LNCaP clone FGC (cell line): ENCODE measurements around a stretch of chr13.

- RRBS, 2 experiments, result no CpG with 5 or more reads among the region's 52 CpGs
Measured at GRCh38 chr13:18297368-18297800, 884.2 kb downstream of the TUBA3C start.

DNA sequence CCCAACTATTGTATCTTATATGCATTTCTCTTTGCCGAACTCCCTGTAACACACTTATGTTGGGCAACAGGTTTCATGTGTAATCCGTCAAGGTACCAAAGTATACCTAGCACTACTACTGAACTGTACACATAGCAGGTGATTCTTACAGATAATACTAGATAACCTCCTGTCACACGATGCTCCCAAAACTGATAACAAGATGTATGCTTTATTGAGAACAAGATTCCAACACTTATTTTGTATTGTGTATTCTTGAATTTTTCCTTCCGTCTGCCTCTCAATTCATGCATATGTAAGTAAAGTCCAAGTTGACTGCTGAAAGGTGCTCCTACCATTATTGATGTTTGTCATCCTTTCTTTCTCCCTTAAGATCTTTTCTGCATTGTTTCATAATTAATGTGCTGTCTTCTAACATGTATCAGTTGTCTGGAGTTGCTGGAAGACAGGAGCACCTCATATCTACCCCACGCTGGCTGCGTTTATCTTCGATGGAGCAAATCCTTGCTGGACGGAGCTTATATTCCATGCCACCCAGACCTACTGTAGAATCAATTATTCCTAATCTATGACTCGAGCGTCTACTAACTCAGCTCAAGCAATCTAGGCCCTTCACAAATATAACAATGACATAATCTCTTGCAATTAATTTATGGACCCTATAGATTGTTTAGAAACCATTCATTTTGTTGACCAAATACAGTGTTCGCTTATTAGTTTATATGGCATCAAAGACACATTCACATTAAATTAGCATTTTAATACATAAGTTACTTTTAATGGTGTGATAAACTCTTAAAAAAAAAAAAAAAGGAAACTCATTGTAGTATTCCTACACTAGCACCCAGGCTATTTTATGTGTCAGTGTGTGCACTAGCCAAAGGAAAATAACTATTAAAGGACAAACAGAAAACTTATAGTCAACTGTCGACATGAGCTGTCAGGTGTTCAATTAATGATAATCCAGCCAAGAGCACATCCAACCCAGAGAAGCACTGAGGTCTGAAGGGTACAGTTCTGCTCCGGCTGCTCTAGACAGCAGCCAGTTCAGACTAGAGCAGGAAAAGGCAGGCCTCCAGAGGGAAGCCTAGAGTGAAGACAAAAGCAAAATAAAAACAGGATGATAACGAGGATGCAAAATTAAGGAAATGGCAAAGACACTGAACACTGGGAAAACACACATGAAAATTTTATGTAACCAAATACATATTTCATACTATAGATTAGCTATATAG lies 55.1 kb downstream of the MPHOSPH8 start:
- RRBS, 2 experiments, result no CpG with 5 or more reads among the region's 14 CpGs

- RRBS, 2 experiments, result 12 to 21% methylated on average over 22 to 25 of the region's 86 CpGs
Measured at GRCh38 chr13:19957767-19958653, 517 bp upstream of the ZMYM2 start.

DNA sequence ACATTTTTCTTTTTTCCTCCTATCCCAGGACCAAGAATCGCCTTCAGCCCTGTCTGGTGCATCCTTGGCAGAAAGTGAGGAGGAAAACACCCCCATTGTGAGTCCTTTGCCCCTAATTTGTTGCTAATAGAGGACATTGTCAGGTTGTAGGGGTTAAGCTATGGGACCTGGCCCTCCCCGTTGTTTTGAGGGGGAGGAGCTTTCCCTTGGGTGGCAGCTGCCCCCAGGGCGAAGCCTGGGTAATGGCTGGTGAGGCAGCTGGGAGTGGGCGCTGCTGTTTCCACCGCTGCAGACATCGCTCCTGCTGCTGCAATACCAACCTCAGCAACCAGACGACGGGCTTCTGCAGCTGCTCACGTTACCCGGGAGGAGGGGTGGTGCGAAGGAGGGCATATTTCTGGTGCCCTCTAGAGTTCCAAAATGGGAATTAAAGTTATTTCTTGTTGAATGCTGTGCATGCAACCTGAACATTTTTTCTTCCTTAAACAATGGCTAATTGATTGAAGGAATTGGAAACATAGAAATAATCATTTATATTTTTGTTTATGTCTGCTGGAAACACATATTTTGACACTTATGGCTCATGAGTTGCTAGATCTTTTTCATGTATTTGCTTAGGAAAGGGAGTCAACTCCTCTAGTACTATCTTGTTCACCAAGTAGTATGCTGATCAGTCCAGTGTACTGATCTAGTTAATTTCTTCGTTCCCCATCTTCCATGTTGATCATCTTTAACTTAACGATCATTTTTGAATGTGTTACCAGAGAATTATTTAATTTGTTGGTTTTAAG lies 1.6 kb downstream of the ZMYM2 start:
- RRBS, 2 experiments, result no CpG with 5 or more reads among the region's 13 CpGs

DNA sequence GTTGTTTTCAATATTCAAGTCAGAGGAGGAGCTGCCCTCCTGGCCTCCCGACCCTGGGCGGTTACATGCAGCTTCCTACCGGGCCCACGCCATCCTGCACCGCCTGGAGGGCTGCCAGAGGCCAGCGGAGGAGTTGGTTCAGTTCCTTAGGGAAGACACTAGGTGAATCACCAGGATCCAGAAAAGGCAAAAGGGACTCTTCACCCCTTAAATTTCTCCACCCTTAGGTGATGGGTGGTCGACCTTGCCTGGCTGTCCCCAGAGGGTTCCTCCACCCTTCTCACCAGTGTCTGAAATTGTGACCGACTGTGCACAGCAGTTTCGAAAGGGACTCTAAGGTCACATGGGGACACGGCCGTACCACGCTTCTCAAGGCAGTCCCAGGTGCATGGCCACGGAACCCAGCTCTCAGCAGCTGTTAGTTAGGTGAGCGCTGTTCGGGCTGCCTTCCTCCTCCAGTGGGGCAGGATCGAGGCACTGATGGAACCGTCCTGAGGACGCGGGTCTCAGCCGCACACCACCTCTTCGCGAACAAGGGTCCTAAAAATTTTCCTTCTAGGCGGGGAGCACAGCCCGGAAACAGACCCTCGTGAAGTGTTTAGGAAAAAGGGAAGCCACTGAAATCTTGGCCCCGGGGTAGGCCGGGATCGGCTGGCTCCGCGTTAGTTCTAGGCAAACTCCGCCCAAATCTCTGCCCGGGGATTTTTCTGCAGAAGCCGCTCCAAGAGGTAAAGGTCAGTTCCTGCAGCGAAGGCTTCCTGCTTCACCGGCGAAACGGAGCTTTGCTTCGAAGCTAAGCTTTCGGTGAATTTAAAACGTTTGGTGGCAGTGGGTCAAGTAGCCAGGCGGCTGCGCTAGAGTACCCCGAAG lies 903 bp downstream of the GJB2 start:
- RRBS, 2 experiments, result 3 to 7% methylated on average over 11 to 12 of the region's 43 CpGs

GRCh38 chr13:20715315-20715727 lies 11.8 kb downstream of the IL17D start:
- RRBS, 2 experiments, result no CpG with 5 or more reads among the region's 6 CpGs

DNA sequence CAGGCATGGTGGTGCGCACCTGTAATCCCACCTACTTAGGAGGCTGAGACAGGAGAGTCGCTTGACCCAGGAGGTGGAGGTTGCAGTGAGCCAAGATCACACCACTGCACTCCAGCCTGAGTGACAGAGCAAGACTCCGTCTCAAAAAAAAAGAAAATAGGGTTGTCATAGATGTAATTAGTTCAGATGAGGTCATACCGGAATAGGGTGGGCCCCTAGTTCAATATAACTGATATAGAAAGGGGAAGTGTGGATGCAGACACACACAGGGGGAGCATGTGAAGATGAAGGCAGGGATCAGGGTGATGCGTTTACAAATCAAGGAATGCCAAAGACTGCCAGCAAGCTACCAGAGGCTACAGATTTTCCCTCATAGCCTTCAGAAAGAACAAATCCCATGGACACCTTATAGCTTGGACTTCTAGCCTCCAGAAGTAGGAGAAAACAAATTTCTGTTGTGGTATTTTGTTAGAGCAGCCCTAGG lies 24.3 kb upstream of the EEF1AKMT1 start:
- RRBS, 2 experiments, result no CpG with 5 or more reads among the region's 5 CpGs

- RRBS, 2 experiments, result no CpG with 5 or more reads among the region's 9 CpGs
Measured at GRCh38 chr13:21014447-21015244, 46.7 kb downstream of the LATS2 start.

- RRBS, 2 experiments, result no CpG with 5 or more reads among the region's 9 CpGs
Measured at GRCh38 chr13:21056113-21056596, 5.2 kb downstream of the LATS2 start.

DNA sequence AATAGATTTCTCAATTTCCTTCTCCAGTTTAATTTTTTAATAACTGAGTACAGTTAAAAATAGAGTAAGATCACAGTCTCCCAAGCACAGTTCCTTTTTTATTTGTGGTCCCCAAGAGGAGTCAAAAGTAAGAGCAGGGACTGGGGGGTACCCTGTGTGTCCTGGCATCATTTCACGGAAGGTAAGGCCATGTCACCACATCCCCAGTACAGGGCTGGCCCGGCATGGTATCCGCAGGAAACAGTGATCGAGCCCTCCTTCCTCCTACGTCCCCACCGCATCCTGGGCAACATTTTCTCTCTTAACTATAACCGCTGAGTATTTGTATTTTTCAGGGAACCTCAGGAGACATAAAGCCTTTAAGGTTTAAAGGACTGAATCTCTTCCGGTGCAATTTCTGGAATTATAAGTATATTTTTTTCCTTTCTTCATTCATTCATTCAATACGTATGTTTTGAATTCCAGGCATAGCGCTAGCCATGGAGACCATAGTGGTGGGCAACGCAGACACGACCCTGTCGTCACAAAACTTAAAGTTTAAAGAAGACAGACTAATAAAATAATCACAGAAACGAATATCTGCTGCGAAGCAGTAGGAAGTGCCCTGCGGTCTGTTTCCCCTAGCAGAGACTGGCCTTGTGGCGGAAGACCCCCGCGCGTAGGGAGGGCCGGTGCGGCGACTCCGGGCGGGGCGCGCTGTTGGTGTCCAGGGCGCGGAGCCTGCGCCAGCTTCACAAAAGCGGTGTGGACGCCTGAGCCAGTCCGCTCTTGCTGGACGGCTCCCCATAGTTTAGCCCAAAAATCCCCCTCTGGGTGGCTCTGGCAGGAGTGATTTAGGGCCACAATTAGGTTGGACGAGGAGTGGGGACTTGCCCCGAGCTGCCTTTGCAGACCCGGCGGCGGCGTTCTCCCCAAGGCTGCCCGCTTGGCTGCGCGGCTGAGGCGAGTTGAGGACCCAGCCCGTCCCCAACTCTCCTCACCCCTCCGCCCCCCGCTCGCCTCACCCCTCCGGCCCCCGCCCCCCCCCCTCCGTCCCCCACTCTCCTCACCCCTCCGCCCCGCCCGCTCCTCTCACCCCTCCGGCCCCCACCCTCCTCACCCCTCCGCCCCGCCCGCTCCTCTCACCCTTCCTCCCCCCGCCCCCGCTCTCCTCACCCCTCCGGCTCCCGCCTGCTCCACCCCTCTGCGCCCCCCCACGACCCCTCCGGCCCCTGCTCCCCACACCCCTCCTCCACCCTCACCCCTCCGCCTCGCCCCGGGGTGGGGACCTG lies 14.0 kb upstream of the LATS2 start:
- RRBS, 2 experiments, result 58 to 67% methylated on average over 8 to 14 of the region's 68 CpGs

GRCh38 chr13:21079743-21080460 lies 18.5 kb upstream of the LATS2 start:
- RRBS, 2 experiments, result no CpG with 5 or more reads among the region's 13 CpGs

GRCh38 chr13:21232147-21233075 lies 56.0 kb downstream of the MRPL57 start:
- RRBS, 2 experiments, result no CpG with 5 or more reads among the region's 12 CpGs

DNA sequence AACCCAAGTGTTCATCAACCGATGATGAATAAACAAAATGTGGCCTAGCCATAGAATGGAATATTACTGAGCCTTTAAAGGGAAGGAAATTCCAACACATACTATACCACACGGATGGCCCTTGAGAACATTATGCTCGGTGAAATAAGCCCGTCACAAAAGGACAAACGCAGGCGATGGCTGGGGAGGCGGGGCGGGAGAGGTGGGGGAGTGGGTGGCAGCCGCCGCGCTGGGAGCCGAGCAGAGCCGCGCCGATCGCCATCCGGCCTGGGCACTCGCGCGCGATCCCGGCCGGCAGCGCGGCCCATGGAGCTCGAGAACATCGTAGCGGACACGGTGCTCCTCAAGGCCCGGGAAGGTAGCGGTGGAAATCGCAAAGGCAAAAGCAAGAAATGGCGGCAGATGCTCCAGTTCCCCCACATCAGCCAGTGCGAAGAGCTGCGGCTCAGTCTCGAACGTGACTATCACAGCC lies 140.2 kb downstream of the ZDHHC20 start:
- RRBS, 2 experiments, result 93 to 98% methylated on average over 5 of the region's 37 CpGs

DNA sequence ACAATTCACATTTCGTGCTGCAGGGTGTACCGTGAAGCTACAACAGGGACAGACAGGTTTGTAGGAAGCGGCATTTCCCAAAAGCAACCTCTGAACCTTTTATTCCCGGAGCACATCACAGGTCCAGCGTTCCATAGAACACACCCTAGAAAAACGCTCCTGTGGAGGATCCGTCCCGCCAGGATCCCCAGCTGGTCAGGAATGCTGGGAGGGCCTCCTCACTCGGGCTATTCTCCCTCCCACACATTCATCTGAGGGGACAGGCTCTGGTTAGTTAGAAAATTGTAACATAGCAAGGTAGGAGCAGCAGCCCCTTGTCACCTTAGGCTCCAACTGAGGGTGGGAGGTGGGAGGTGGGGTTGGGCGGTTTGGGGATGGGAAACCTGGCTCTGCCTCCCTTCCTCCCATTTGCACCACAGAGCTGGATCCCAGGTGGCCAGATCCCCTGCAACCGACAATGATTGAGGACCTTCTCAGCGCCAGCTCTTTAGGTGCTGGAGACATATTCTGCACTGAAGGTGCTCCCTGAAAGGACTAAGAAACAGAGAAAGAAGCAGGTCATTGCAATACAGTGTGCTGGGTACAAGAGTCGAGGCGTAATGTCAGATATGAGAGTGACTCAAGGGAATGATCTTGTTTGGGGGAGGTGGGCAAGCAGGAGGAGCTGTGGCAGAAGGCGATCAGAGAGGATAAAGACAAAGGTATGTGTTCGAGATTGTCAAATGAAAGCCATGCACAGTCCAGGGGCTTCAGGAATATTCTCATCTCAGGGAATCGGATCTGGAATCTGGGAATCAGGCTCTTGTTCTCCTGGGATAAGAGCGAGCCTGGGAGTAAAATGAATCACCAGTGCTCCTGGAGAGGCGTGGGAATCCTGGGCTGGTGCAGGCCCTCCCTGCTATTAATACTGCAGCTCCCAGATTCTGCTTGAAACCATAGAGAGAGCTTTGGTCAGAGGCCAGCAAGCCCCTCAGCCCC lies 132.0 kb downstream of the ZDHHC20 start:
- RRBS, 2 experiments, result no CpG with 5 or more reads among the region's 19 CpGs

DNA sequence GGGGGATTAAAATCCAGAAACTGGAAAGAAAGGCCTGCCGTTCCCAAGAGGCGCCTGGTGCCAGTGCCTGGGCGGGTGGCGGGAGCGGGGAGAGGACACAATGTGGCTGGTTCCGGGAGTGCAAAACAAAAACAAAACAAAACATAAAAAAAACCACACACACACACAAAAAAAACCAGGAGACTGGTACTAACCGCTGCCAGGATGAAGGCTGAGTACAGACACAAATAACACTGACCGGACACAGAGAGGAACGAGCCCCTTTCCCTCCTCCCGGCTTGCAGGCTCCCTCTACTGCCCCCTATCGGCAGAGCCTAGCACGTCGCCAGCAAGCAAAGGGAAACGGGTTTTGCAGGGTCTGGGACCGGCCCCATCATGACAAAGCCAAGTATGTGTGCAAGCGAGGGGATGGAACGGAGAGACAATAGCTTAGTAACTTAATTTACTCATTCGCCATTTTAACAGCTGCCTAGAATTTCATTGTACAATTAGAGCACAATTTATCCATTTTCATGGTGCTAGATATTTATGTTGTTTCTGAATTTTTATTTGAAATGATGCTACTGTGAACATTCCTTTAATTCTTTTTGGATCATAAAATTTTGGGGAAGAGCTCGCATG lies 17.9 kb upstream of the ZDHHC20 start:
- RRBS, 2 experiments, result 2 to 7% methylated on average over 4 to 5 of the region's 19 CpGs

- RRBS, 2 experiments, result no CpG with 5 or more reads among the region's 7 CpGs
Measured at GRCh38 chr13:21637250-21637546, 33.2 kb upstream of the MICU2 start.

- RRBS, 2 experiments, result no CpG with 5 or more reads among the region's 37 CpGs
Measured at GRCh38 chr13:21670213-21670591, 671 bp upstream of the FGF9 start.

- RRBS, 2 experiments, result 1 to 2% methylated on average over 50 of the region's 118 CpGs
Measured at GRCh38 chr13:21673365-21674584, 2.9 kb downstream of the FGF9 start.

DNA sequence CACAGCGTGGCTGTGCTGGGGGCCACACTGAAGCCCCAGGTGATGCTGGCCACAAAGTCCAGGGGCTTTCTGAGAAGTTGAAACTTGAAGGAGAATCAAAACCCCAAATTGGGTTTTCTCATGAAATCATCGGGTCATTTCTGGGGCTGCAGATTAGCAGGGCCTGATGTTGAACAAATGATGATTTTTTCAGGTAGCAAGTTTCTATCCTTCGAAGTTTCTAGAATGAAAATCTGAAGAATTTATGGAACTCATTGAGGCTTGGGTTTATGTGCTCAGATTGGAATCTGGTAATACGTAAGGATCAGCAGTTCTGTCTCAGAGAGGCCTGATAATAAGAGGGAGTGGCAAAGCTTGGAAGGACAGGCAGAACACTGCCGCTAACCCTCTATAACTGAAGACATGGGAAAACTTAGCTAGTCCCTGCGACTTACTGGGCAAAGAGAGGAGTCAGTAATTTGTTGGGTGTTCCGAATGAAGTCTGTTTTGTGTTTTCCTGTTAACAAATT lies 223.7 kb downstream of the FGF9 start:
- RRBS, 2 experiments, result no CpG with 5 or more reads among the region's 7 CpGs

DNA sequence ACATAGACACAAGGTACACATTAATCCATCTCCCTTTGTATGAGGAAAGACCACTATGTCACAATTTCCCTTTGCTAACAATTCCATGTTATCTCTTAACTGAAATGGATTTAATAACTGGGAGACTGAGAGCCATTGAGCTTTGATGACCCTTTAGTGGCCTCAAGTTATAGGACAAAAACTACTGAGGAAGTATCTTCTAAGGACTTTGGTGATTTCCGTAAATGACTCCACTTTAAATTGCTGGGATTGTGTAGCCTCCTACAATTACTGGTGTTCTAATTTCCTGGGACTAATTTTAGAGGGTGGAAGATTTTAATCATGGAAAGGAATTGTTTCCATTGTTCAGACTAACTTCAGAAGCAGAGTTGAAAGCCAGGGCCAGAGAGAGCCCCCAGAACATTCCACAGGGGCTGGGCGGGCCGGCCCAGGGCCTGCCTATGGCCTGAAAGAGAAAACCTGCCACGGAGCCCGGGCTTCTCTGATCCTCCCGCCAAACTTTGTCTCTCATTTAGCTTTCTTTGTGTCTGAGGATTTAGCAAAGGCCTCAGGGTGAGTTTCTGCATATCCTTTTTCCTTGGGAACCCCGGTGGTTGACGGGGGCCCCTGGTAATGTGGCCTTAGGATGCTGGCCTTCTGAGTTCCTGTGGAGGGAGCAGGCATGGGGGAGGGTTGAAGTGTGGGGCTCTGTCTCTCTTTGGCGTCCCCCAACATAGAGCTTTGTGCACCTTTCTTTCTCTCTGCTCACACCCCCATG lies 539.2 kb downstream of the FGF9 start:
- RRBS, 2 experiments, result 24 to 34% methylated on average over 5 of the region's 9 CpGs